ENCODE measurements around a stretch of chr1.

- PRO-cap, result no peak
These were observed 20.3 kb downstream of the KIAA1522 start for GRCh38 chr1:32761907-32762266.

DNA sequence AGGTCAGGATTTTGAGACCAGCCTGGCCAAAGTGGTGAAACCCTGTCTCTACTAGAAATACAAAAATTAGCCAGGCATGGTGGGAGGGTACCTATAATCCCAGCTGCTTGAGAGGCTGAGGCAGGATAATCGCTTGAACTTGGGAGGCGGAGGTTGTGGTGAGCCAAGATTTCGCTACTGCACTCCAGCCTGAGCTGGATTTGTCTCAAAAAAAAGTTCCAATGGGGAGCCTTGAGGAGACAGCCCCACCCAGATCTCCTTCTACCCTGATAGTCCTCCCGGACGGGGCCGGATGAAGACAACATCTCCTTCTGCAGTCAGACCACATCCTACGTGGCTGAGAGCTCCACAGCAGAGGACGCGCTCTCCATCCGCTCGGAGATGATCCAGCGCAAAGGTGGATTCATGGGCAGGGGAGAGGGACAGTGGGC lies 26.8 kb downstream of the KIAA1522 start:
- PRO-cap, result no peak

- PRO-cap, result no peak
These were observed 6.6 kb downstream of the TMEM54 start for GRCh38 chr1:32894511-32895100.

DNA sequence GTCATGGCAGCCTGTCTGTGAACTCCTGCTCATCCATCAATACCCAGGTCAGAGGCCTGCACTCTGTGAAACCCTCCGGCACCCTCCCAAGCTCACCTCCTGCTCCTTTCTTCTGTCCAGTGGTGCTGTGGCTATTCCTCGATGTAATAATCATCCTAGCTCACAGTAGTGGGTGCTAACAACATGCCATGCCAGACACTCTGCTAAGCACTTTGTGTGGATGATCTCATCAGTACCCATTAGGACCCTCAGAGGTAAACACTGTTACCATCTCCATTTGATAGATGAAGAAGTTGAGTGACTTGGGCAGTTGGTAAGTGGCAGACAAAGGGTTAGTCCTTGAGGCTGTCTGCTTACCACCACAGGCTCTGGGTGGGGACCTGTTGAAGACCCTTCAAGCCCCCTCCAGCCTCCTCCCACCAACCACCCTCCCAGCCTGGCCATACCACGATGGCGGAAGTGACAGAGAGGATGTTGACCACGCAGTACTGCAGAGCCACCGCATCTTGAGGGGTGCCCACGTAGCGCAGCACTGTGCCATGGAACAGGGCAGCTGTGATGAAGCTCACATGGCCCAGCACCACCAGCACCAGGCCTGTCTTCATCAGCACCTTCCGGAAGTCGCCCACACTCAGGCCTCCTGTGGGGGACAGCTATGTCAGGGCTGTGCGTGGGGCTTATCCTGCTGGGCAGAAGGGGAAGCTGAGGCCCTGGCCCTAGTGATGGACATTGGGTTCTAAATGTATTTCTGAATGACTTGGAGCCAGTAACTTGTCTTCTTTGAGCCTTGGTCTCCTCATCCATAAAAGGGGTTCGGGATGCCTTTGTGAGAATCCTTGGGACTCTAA lies 3.3 kb downstream of the TMEM54 start:
- PRO-cap, result no peak

- PRO-cap, result no peak
These were observed 11.5 kb upstream of the TMEM54 start for GRCh38 chr1:32912648-32913151.

DNA sequence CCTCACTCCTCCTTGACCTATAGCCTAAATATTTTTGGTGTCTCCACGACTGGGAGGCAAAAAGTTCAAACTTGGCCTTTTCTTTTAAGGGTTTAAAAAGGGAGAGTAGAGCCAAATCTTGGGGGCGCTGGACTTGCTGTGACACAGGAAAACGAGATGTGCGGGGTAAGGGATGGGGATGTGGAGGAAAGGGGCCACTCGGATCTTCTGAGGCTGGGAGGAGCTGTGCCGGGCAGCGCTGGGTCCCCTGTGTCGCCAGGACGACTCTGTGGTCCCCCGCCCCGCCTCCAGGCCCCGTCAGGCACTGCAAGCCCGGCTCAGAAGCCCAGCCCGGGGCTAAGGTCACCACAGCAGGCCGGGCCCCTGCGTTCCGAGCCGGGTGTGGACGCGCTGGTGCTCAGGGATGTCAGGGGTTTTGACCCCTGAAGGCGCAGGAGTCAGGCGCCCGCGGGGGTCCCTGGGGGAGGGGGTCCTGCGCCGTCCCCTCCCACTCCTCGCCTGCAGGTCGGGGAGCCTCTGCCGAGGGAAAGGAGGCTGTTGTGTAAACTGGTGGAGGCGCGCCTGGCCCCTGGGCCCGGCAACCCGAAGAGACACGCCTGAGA lies 23.6 kb upstream of the TMEM54 start:
- PRO-cap, result unidirectional peak, plus-strand start at position 348 of the sequence

DNA sequence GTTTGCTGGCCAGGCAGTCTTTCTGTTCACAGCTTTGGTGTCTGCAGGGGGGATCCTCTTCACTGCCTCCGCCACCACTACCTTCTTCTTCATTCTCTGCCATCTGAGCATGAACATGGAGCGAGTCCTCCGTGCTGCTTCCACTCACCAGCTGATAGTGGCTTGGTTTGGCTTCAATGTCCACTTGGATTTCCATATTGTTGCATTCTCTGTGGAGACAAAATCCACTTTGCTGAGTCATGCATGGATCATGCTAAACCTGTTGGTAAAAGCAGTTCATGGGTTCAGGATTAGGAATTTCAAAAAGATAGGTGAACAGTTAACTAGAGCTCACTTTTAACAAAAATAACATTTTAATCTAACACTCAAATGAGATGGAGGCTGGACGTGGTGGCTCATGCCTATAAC lies 27.6 kb downstream of the RNF19B start:
- PRO-cap, result no peak

DNA sequence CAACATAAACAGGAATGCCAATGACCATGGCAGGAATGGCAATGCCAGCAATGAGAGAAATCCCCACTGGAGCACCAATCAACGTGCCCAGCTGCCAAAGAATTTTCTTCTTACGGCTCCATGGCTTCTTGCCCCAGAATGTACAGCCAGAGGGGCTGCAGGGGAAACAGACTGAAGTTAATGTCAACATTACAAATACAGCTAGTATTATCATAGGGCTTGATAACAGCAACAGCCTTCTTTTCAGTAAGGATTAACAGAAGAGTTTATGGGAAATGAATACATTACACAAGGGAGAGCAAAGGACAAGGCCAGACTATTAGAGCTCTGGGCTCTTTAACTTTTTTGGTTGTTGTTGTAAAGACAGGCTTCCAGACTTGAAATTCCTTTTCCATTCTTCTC lies 18.2 kb downstream of the RNF19B start:
- PRO-cap, result no peak

- PRO-cap, result no peak
These were observed 13.9 kb downstream of the AK2 start for GRCh38 chr1:33022609-33023375.

DNA sequence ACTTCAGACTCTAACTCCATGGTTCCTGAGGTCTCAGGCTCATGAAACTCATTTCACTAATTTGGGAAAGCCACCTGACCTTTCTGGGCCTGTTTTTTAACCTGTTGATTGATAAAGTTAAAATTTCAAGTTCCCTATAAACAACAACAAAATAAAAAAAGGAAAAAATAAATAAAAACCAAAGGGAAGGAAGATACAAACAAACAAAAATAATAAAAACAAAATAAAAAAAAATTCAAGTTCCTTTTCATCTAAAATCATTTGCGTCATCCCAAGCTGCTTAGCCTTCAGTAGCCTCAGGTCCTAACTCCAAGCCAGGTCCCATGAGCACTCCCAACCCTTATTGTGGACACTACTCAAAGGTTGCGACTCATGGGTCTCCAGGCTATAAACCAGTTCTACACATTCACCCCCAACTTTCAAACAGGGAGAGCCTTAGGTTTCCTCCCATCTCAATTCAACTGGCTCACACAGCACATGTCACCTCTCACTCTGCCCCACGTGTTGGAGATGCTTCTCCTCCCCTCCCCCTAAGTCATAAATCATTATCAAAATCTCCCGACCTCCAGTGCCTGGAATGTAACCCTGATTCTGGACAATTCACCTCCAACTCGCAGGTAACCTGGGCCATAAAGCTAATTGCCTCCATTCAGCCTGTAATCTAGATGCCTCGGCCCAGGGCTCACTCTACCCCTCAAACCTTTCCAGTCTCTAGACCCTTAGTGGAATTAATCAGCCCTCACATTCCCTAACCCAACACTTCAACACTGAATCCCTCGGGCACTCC lies 738 bp downstream of the AK2 start:
- PRO-cap, result no peak

- PRO-cap, result no peak
These were observed 18.6 kb upstream of the AK2 start for GRCh38 chr1:33055364-33055563.

GRCh38 chr1:33149682-33150309 lies 32.0 kb downstream of the TRIM62 start:
- PRO-cap, result no peak

- PRO-cap, result bidirectional peak, plus-strand start at chr1:33181043, minus-strand start at chr1:33180778
These were observed 1.2 kb downstream of the TRIM62 start for GRCh38 chr1:33180427-33181176.

GRCh38 chr1:33256625-33257864 lies 753 bp downstream of the ZNF362 start:
- PRO-cap, result bidirectional peak, plus-strand start at chr1:33257102, minus-strand start at chr1:33256937; bidirectional peak, plus-strand start at chr1:33257185, minus-strand start at chr1:33257141

GRCh38 chr1:33270006-33270463 lies 13.7 kb downstream of the ZNF362 start:
- PRO-cap, result no peak

DNA sequence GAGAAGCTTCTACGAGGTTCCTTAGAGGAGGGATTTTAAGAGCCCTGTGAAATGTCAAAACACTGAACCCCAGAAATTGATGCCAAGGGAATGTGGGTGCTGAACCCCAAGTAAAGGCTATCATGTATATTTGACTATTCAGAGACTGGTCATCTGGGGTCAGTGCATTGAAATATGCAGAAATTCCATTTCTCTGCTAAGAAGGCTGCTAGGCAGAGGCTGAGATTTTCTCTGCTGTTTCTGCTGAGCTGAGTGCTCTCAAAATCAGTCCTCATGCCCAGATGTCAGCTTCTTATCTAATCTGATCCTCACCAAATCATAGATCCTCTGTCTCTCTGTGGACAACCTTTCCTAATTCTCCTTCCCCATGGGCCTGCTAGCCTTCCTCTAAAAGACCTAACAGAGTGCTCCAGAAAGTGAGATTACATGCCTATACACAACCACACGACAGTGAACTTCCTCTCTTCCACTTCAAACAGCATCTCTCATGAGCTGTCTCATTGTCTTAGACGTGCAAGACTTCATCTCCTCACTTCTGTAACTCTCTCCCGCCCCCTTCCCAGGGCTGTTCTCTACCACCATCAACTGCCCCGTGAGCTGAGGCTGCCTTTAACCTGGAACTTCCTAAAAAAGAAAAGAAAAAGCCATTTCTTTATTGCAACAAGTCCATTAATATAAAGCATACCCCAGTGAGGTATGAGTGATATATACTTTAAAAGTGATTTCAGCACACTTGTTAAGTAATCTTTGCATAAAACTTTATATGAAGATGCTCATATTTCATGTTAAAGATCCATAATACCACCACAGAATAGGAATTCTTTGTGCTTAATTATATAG lies 14.1 kb upstream of the A3GALT2 start:
- PRO-cap, result no peak

GRCh38 chr1:33349960-33350644 lies 29.2 kb upstream of the A3GALT2 start:
- PRO-cap, result bidirectional peak, plus-strand start at chr1:33350078, minus-strand start at chr1:33349772; bidirectional peak, plus-strand start at chr1:33350324, minus-strand start at chr1:33350276; bidirectional peak, plus-strand start at chr1:33350513, minus-strand start at chr1:33350444

DNA sequence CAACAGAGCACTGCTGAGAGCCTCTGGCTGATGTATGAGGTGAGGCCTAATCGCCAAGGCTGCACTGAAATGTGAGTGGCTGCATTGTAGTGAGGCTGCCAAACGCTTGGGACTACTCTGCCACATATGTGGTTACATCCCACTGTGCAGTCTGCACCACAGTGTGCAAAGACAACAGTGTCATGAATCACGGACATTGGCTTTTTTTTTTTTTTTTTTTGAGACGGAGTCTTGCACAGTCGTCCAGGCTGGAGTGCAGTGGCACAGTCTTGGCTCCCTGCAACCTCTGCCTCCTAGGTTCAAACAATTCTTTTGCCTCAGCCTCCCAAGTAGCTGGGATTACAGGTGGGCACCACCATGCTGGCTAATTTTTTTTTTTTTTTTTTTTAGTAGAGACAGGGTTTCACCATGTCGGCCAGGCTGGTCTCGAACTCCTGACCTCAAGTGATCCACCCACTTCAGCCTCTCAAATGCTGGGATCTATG lies 97.6 kb downstream of the ZSCAN20 start:
- PRO-cap, result no peak

DNA sequence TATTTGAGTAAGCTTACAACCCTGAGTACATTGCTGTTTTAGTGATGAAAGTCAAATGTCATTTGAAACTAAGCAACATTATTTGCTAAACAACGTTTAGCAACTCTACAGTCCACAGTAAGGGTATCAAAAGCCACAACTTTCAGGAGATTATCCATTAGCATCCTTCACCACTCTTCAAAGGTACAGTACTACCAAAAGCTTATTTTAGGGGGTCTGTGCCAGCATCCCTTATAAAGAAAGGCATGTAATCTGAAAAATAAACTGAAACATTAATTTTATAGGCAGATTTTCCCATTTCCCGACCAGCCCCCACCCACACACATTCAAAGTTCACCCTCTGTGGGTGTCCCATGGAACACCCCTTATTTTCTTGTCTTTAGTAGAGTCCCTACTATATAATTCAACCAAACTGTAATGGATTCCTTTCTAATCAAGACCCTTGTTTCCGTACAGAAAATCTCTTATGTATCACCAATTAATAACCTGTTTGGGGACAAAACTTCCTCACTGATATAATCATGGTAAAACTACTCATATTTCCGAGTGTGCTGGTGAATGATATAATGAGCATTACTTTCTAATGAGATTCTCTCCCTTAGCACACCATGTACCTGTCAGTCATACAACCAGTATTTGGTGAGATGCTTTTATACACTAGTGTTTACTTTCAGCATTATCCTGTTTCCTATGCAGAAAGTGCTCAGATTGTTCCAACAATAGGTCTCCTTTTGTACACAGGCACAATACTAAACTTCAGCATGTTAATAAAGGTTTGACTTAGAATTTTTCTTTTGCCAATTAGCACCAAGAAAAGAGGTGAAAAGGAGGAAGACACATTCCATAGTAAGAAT lies 10.9 kb downstream of the SFPQ start:
- PRO-cap, result no peak

DNA sequence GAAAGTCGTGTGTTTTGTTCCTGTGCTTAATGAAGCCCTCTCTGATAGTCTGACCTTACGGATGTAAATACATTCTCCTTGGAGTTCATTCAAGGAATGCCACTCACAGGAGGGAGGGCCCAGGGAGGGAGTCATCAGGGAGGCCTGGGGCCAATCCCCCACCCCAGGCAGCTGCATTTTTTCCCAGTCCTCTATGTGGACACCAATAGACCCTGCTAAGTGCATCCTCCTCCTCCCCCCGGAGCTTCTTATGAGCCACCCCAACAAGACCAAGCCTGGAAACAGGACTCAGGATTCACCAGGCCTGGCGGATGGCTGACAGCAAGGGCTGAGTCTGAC lies 17.3 kb upstream of the SFPQ start:
- PRO-cap, result no peak

All from progenitor cell of endocrine pancreas (in vitro differentiated cells).